Hair follicular keratinocyte (primary cell): Measurements from ENCODE around the genes C17orf49, NEURL4, ACAP1, TNK1 and FGF11.

GRCh38 chr17:7011259-7012162, 913 bp upstream of the RNASEK start:
- RAMPAGE, long total RNA = no peak

GRCh38 chr17:7014160-7015227, at the start of gene C17orf49:
C17orf49 (plus strand) TSS chr17:7014782.
- RAMPAGE, long total RNA = no peak

DNA sequence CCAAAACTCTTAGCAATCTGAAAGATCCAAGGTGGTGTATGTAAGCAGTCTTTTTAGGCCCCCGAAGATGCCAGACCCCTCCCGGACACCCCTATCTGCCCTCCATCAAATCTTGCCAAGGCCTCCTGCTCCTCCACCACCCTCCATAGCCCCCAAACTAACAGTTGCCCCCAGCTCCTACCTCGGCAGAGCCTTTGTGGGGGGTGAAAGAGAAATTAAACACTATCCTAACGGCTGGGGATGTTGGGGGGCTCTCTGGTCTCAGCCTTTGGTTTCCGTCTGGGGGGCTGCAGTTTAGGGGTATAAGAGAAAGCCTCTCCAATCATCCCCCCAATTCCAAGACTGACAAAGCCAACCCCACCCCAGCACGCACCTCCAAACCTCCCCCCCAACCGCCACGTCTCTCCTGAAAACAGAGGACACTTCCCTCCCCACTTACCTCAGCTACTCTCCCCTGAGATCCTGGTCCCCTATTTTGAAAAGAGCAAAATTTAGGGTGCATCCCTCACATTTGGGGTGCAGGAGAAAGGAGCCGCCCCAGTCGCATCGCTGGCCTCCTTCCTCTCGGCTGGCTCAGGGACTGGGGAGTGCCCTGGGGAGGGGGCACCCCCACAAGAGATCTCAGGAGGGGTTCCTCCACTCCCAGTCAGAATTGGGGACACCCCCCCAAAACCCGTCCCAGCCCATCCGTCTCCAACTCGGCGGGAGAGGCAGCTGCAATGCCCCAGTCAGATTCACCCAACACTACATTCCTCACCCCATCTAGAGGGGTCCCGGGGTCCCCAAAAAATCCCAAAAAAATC, 3.7 kb upstream of the BCL6B start:
- RAMPAGE, long total RNA = no peak

DNA sequence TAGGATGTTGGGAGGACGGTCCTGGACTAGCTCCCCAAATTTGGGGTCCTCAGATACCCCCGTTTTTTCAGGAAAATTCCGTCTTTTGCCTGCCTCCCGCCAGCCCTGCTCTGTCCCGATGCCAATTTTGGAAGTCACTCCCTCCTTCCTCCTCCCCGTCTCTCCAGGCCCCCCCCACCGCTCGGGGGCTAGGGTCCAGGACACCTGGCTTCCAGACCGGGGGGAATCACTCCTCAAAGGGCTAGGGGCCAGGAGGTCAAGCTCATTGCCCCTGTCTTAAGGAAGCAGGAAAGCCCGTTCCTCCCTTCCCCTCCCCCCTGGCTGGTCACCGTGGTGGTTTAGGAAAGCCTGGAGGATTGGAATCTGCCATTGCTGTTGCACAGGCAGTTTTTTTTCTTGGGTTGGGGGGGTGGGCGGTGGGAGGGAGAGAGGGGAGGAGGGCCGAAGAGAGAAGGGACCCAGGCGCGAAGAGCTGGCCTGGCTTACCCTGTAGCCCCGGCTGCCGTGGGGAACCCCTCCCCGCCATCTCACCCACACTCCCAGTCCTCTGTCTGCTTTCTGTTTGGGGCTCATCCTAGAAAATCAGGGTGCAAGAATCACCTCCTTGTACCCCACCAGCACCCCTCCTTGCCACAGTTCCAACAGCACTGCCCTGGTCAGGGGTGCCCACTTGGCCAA, 3.0 kb upstream of the BCL6B start:
- RAMPAGE, long total RNA = no peak

DNA sequence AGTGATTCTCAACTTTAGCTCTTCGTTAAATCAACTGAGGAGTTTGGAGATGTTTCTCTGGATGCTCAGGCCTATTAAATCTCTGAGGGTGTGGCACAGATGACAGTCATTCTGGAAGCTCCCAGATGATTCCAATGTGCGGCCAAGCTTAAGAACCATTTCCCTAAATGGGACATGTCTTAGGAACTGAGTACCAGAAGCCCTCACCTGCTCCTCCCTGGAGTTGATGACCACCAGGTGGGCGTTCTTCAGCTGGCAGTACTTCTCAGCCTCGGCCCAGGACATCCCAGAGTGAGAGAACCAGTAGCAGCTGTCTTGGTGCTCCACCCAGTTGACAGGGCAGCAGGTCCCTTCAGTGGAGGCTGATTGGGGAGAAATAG, 4.5 kb downstream of the CLEC10A start:
- RAMPAGE, long total RNA = no peak

- RAMPAGE, long total RNA = no peak
Observed at GRCh38 chr17:7112007-7112709, 2.5 kb downstream of the ASGR2 start.

- RAMPAGE, long total RNA = no peak
Observed at GRCh38 chr17:7156395-7156813, 22.8 kb downstream of the ASGR1 start.

DNA sequence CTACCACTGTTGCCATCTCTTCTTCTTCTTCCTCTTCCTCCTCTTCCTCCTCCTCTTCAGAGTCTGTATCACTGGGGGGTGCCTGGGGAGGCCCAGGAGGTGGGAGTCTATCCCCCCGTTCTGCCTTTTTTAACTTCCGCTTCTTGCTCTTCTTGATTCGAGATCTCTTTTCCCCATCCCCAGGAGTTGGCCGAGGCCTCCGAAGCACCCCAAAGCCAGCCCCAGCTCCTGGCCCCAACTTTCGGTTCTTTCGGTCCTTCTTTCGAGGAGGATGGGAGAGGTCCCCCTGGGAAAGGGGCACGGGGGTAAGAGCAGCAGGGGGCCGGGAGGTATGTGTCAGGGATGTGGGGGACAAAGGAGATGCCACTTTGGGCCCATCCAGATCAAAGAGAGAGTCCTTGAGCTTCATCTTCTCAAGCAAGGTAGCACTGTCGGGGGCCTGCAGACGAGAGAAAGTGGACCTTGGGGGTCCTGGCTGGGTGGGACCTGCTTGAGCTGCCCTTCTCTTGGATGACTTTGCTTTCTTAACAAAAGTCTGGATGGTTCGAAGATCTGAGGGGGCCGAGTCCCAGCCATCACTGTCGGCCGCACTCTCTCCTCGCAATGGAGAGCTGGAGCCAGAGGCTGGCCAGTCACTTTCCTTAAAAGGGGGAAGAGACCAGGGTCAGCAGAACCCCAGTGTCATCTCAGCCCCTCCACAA, 2.0 kb upstream of the DVL2 start:
- RAMPAGE, long total RNA = no peak

GRCh38 chr17:7251854-7252170, 203 bp upstream of the ELP5 start:
- RAMPAGE, long total RNA = no peak

GRCh38 chr17:7257225-7257887, 4.9 kb downstream of the CLDN7 start:
- RAMPAGE, long total RNA = no peak

DNA sequence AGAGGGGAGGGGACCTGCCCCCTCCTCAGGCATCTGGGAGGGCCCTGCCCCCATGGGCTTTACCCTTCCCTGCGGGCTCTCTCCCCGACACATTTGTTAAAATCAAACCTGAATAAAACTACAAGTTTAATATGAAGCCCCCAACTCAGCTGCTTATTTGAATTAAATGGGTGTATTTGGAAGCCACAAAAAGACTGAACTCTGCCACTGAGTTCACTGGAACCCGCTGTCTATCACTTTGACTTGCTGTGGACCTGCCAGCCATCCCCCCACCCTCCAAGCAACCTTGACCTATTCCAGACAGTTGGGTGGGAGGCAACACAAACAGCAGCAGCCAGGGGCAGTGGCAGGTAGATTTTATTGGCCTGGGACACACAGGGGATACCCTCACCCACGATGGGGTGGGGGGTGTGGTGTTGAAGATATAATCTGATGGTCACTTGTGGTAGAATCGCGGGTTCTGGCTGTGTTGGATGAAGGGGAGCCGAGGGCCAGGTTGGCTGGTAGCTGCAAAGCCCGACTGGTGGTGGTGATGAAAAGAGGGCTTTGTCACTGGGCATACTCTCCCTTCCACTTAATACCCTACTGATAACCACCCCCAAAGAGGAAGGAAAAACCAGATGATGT, 2.7 kb downstream of the GPS2 start:
- RAMPAGE, long total RNA = no peak

DNA sequence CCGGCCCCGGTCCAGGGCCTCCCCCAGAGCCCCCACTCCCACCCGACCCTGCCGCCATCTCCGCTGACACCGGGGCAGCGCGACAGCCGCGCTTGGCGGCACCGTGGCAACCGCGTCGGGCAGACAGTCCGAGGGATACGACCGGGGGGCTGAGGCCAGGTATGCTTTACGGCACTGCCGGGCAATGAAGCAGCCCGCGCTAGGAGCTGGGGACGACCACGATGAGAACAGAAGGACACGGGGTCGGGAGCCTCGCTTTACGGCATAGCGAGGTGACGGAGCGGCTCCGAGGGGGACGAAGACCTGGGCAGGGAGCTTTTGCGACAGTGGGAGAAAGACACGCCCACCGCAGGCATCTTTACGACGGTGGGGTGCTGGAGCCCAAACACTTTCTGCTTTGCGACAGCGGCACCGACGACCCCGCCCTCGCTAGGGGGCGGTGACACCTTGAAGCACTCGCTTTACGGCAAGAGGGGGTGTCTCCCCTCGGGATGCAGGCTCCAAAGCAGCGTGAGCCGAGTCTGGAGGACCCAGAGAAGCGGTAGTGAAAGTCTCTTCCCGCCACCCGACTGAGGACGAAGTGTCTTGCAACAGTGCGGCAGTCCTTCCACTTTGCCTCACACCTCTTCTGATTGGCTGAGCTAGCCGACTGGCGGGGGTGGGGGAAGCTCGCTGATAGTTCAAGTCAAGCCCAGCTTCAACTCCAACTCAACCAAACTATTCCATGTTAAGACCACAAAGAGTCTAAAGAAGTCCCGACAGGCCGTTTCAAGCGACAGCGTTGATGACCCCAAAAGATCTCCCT, at the start of gene NEURL4:
TSS of gene NEURL4 (minus strand) at position 81 of the 805 bp plus-strand sequence.
- RAMPAGE, long total RNA = no peak

DNA sequence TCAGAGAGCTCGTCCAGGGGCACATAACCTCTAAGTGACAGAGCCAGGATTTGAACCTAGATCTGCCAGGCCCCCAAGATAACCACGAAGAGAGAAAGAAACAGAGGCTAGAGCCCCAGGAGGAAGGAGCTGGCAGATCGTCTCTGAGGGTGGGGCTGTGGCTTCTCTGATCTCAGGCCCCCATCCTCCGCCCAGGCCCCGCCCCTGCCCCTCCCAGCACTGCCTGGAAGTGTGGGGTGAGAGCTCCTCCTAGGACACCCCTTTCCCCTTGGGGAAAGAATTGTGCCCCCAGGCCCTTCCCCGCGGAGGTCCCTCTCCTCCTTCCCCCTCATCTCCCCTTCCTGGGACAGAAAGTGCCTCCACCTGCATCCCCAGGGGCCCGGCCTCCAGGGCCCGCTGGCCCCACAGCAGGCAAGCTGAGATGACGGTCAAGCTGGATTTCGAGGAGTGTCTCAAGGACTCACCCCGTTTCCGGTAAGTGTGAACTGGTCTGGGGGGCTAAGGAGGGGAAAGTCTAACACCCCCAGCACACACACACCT, at the start of gene ACAP1:
TSS of gene ACAP1 (plus strand) at position 216 of the 540 bp plus-strand sequence.
- RAMPAGE, long total RNA = no peak

- RAMPAGE, long total RNA = no peak
Observed at GRCh38 chr17:7380722-7381823, at the start of gene TNK1. TNK1 (plus strand) TSS chr17:7381089.

- RAMPAGE, long total RNA = no peak
Observed at GRCh38 chr17:7404292-7405320, 709 bp upstream of the TMEM256 start.

DNA sequence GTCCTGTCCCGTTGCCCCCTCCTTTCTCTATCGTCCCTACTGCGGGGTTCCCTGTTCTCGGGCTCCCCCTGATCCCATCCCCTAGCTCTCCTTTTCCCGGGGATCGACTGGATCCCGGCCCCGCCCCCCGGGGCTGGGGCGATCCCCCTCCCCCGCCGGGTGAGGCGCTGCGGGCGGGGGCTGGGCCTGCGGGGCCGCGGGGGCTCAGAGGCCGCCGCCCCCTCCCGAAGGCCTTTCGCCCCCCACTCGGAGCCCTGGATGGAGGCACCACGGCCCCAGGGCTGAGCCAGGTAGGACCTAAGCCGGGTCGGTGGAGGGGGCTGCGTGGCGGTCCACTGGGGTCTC, 1.4 kb upstream of the TMEM256 start:
- RAMPAGE, long total RNA = no peak

- RAMPAGE, long total RNA = no peak
Observed at GRCh38 chr17:7435581-7436339, 525 bp downstream of the TMEM102 start.

- RAMPAGE, long total RNA = no peak
Observed at GRCh38 chr17:7436340-7436867, 1.2 kb downstream of the TMEM102 start.

- RAMPAGE, long total RNA = no peak
Observed at GRCh38 chr17:7438899-7439988, at the start of gene FGF11. FGF11 (plus strand) TSS chr17:7439512.

GRCh38 chr17:7458818-7459473, 14.1 kb downstream of the CHRNB1 start:
- RAMPAGE, long total RNA = no peak